ENCODE results near the genes HECW2 and BOLL.

- PRO-cap = no peak
- RAMPAGE, long total RNA, 3 experiments = no peak in any of the 3 experiments
Measured at GRCh38 chr2:196140669-196141067, 30.7 kb downstream of the STK17B start.

- PRO-cap = no peak
- RAMPAGE, long total RNA, 3 experiments = no peak in any of the 3 experiments
Measured at GRCh38 chr2:196149638-196150483, 21.5 kb downstream of the STK17B start.

GRCh38 chr2:196157670-196157863 is 13.8 kb downstream of the STK17B start:
- PRO-cap = no peak
- RAMPAGE, long total RNA, 3 experiments = no peak in any of the 3 experiments

DNA sequence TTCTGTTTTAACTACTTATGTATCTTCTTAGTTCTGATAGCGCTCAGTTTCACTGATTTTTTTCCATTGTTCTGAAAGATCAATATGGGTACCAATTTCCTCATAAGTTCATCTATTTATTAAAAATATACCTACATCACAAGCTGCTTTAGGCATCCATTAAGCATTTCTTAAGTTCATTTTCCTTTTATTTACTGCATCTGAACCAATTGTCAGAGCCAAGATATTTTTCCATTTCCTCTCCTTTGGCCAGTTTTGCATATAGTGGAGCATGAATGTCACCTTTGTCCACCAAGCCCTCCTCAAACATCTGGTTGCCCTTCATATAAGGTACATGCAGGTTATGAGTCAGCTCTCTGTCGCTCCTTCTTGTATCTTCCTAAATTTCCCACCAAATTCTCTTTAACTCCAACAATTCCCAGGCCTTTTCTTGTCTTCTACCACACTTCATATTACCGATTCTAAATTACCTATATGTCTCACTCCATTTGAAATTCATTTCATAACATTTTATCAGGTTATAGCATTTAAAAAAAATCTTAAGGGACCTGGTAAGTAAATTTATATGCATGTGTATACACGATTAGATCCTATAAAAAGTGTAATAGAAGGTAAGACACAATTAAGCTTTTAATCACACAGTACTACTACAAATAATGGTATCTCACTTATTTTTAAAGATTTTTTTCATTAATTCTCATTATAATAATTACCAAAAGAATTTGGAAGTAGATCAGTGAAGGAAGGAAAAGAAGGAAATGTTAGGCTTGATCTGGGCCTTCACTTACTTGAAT is 5.2 kb downstream of the STK17B start:
- PRO-cap = no peak
- RAMPAGE, long total RNA, 3 experiments = no peak in any of the 3 experiments

DNA sequence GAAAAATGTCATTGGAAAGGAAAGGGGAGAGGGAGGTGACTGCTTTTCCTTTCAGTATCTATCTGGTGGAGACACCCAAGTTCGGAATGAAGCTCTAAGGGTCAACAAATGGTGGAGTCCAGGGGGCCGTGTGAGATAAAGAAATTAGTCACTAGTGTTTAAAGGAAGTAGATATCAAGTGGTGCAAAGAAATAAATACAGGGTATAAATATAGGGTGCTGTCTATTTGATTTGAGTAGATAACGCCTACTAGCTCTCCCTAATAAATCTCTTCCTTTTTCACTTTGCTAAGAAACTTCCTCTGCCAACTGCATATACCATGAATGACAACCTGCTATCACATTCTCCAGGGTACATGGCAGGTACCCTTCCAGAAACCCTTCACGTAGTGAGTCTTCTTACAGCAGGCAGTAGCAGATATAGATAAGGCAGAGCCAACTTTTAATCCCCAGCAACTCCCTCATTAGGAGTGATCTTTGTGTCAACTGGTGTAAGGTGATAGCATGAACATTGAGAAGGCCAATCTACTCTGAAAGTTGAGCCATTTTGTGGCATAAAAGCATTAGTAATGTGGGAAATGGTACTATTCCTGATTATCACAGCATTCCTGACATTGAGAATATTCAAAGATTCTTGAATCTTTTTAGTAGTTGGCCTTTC is 5.6 kb upstream of the STK17B start:
- PRO-cap = no peak
- RAMPAGE, long total RNA, 3 experiments = no peak in any of the 3 experiments

- PRO-cap = no peak
- RAMPAGE, long total RNA, 3 experiments = no peak in any of the 3 experiments
Measured at GRCh38 chr2:196213059-196214278, 42.1 kb upstream of the STK17B start.

DNA sequence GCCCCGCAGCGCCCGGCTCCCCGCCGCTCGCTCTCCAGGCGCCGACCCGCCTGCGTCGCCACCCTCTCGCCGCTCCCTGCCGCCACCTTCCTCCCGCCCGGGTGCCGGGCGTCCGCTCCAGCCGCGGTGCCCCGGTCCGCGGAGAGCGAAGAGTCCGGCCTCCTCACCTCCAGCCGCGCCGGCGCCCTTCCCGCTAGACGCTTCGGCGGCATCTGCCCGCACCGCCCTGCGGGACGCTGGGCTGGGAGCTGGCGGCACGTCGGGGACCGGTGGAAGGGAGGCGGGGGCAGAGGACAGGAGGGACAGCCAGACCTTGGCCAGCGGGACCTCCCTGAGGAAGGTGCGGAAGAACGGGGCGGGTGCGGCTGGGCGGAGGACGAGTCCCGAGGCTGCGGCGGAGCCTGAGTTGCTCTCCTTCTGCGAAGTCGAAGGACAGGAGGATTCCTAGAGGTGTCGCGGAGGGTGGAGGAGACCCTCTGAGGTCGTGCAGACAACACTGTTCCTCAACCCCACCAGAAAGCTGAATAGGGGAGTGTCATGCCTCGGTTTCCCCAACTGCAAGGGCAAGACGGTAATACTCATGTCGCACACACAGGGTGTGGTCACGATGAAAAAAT is at the start of gene HECW2:
Gene HECW2 (minus strand): TSS at position 214 of the 617 bp plus-strand sequence.
- PRO-cap = no peak
- RAMPAGE, long total RNA, 3 experiments = no peak in any of the 3 experiments

- PRO-cap = no peak
- RAMPAGE, long total RNA, 3 experiments = no peak in any of the 3 experiments
Measured at GRCh38 chr2:196641395-196641775, 1.9 kb downstream of the CCDC150 start.

GRCh38 chr2:196792565-196793216 is 6.8 kb downstream of the GTF3C3 start:
- PRO-cap = no peak
- RAMPAGE, long total RNA, 3 experiments = no peak in any of the 3 experiments

GRCh38 chr2:197153021-197153755 is 157.4 kb downstream of the ANKRD44 start:
- PRO-cap = no peak
- RAMPAGE, long total RNA, 3 experiments = no peak in any of the 3 experiments

GRCh38 chr2:197179893-197180562 is 130.6 kb downstream of the ANKRD44 start:
- PRO-cap = no peak
- RAMPAGE, long total RNA, 3 experiments = no peak in any of the 3 experiments

DNA sequence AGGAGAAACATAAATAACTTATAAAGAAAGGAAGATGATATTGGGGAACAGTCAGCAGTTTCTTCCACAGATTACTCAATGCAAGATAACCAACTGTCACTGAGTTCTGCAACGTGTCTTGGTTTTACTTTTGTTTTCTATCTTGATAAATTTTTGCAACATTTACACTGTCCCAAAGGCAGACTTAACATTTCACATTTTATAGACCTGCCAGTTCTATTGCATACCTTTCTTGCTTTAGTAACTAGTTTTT is 71.1 kb downstream of the ANKRD44 start:
- PRO-cap = no peak
- RAMPAGE, long total RNA, 3 experiments = no peak in any of the 3 experiments

GRCh38 chr2:197261801-197262269 is 48.7 kb downstream of the ANKRD44 start:
- PRO-cap = no peak
- RAMPAGE, long total RNA, 3 experiments = no peak in any of the 3 experiments

GRCh38 chr2:197435730-197436456 is 1.1 kb upstream of the SF3B1 start:
- PRO-cap = no peak
- RAMPAGE, long total RNA, 3 experiments = no peak in any of the 3 experiments

DNA sequence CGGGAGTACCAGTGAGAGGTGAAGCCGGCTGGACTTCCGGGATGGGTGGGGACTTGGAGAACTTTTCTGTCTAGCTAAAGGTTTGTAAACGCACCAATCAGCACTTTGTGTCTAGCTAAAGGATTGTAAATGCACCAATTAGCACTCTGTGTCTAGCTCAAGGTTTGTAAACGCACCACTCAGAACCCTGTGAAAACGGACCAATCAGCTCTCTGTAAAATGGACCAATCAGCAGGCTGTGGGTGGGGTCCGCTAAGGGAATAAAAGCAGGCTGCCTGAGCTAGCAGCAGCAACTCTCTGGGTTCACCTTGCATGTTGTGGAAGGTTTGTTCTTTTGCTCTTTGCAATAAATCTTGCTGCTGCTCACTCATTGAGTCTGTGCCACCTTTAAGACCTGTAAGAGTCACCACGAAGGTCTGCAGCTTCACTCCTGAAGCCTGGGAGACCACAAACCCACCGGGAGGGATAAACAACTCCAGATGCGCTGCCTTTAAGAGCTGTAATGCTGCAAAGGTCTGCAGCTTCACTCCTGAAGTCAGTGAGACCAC is 2.4 kb upstream of the COQ10B start:
- PRO-cap = no peak
- RAMPAGE, long total RNA, 3 experiments = no peak in any of the 3 experiments

GRCh38 chr2:197615143-197615564 is 60.2 kb downstream of the RFTN2 start:
- PRO-cap = no peak
- RAMPAGE, long total RNA, 3 experiments = no peak in any of the 3 experiments

GRCh38 chr2:197693330-197693709 is 11.8 kb upstream of the MARS2 start:
- PRO-cap = no peak
- RAMPAGE, long total RNA, 3 experiments = no peak in any of the 3 experiments

GRCh38 chr2:197728229-197729053 is 23.3 kb downstream of the MARS2 start:
- PRO-cap = no peak
- RAMPAGE, long total RNA, 3 experiments = no peak in any of the 3 experiments

DNA sequence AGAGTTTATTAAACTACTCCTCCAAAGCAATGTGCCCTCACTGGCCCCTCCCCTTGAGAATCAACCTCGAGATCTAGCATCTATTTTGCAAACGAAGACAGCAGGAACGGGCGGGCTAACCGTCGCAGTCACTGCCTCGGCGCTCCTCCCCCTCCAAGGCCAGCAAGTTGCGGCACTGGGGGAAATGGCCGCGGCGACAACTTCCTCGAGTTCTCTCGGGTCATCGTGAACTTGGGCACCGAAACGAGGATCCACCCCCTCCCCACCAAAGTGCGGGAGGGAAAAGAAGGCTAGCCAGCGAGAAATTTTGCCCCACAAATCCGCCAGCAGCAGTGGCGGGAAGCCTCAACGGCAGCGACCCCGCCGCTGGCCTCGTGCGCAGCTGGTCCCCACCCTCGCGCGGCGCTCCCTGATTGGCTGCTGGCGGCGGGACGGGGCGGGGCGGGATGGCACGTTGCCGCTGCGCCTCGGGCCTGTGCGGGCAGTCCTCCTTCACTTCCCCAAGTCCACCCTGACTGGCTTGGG is at the start of gene BOLL:
Gene BOLL (minus strand): TSS at position 384 of the 525 bp plus-strand sequence.
- PRO-cap = no peak
- RAMPAGE, long total RNA, 3 experiments = no peak in any of the 3 experiments

GRCh38 chr2:197928977-197929811 is 124.8 kb downstream of the PLCL1 start:
- PRO-cap = no peak
- RAMPAGE, long total RNA, 3 experiments = no peak in any of the 3 experiments